ENCODE measurements around a stretch of chr6.

GRCh38 chr6:54255840-54256401, 52.3 kb upstream of the TINAG start:
- RAMPAGE, total RNA = no peak

- RAMPAGE, total RNA = no peak
Measured at GRCh38 chr6:54718413-54719227, 128.0 kb upstream of the FAM83B start.

DNA sequence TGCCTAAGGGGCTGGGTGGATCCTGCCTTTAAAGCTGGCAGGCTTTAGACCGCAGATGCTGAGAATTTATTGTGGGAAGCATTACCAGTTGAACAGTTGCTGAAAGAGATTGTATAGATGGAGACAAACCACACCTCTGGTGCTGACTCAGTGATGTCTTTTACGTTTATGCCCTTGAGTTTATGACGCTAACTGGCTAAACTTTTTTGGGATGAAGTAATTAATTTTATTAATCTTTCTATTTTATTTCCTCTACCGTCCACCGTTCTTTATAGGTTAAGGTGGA, 1.7 kb downstream of the FAM83B start:
- RAMPAGE, total RNA = no peak

DNA sequence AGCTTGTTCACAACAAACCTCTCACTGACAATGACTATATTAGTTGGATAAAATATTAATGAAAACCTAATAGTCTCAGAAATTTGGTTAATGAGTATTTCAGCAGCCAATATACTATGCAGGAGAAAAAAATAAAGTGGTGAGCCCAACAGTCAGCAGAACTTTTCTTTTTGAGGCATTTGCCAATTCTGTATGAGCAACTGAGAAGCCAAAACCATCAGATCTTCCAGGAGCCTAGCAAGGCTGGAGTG, 6.3 kb downstream of the HMGCLL1 start:
- RAMPAGE, total RNA = no peak

DNA sequence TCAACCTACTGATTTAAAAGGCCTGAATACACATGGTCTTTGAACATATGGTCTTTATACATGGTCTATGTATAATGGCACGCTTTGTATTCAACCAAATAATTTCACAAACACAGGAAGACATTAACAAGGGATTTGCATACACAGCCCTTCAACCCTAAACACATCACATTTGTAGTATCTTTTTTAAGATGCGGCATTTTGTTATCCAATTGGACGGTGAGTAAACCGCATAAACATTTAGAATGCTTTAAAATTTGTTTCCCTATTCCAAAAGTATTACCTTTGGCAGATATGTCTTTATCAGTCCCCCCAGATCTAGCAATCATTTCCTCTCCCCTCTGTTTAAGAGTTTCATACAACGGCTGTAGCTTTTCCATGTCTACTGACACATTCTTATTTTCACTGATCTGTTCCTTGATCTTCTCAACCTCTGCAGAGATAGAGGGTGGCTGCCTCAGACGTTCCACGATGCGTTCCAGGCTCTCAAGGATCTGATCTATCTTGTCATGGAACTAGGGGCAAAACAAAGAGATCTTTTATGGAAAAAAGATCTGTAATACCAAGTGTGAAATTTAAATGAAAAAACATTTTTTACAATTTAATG, 262.1 kb upstream of the COL21A1 start:
- RAMPAGE, total RNA = no peak

- RAMPAGE, total RNA = no peak
Measured at GRCh38 chr6:56514451-56514861, 267.1 kb upstream of the COL21A1 start.

DNA sequence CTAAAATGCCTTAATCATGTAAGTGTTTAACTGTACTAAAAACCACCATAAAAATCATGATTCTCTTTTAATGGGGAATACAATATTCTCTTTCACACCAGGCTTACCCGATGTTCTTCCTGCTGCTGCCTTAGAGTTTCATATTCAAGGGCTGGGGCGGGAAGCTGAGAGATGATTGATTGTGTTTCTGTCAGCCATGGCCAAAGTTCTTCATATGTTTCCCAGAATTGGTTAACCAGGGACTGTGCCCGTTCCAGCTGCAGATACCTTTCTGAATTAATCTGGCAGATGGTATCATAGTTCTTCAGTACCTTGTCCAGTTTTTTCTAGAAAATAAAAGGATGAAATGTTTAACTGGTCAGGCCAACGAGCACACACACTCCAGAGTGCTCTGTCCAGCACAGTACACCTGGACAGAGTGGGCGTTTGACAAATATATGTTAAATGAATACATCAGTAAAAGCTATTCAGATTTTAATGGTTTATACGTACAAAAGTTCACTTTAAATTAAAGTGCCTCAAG, 268.0 kb upstream of the COL21A1 start:
- RAMPAGE, total RNA = no peak

GRCh38 chr6:56538522-56538727, 291.0 kb upstream of the COL21A1 start:
- RAMPAGE, total RNA = no peak

DNA sequence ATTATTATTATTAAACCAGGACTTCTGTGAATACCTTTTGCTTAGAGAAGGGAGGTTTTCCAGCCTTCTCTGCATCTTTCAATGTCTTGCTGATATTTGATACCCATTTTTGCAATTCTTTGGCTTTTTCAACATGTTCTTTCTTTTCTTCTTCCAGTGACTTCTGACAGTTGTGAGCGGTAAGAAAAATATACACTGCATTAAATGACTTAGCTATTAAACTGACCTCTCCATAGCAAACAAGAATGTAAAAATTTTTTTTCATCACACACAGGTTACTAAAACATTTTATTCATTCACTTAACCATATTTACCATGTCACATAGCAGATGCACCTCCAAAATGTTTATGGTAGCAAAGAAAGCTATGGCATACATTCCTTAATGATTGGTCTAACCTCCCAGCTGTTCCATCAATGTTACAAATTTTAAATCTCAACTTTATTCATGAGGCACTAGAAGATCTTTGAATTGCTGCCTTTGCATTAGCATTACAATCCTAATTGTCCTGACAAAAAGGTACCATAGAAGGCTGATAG, 340.2 kb downstream of the DST start:
- RAMPAGE, total RNA = no peak

- RAMPAGE, total RNA = no peak
Measured at GRCh38 chr6:56772843-56773273, 181.8 kb downstream of the DST start.

DNA sequence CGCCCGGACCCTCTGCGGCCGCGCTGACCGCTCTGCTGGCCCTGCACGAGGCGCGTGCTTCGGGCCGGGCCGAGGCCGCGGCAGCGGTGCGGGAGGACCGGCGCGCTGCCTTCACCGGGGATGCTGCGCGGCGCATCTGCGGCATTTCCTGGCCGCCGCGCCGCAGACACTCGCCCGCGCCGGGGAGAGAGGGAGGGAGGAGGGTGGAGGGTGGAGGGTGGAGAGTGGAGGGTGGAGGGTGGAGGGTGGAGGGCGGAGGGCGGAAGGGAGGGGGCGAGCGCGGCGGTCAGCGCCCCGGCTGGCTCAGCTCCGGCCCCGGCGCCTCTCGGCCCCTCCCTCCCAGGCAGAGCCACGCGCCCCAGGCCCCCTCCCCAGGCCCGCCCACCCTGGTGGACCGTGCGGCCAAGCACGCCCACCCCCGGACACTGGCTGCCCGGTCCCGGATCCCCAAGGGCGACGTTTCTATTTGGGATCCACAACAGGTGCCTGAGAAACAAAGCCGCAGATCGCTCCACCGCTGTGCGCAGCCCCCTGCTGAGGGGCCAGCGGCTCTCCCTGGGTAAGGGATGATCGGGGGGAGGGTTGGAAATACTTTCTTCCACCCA, 111.0 kb downstream of the DST start:
- RAMPAGE, total RNA = no peak

GRCh38 chr6:57100711-57101488, 10.9 kb downstream of the ZNF451 start:
- RAMPAGE, total RNA = no peak

DNA sequence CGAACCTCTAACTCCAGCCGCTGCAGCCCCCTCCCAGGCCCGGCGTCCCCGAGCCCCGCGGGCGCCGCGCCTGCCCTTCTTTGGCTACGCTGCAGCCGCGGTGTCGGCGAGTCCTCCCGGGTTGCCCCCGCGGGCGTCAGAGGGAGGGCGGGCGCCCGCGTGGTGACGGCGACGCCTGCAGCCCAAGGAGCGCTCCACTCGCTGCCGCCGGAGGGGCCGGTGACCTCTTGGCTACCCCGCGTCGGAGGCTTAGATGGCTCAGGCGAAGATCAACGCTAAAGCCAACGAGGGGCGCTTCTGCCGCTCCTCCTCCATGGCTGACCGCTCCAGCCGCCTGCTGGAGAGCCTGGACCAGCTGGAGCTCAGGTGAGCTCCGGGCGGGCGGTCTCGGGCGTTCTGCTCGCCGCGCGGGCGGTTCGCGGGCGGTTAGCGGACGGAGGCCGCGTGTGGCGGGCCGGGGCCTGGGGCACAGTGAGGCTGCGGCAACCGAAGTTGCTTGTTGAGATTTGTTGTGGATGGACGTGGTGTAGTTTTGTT, 387 bp downstream of the BAG2 start:
- RAMPAGE, total RNA = start-site peak on the plus strand centred at position 212 of the sequence, 100 bp wide, 18 and 14 reads in 2 replicates

- RAMPAGE, total RNA = no peak
Measured at GRCh38 chr6:57175348-57175905, 3.3 kb downstream of the BAG2 start.

- RAMPAGE, total RNA = no peak
Measured at GRCh38 chr6:57432278-57432706, 114.9 kb downstream of the PRIM2 start.

DNA sequence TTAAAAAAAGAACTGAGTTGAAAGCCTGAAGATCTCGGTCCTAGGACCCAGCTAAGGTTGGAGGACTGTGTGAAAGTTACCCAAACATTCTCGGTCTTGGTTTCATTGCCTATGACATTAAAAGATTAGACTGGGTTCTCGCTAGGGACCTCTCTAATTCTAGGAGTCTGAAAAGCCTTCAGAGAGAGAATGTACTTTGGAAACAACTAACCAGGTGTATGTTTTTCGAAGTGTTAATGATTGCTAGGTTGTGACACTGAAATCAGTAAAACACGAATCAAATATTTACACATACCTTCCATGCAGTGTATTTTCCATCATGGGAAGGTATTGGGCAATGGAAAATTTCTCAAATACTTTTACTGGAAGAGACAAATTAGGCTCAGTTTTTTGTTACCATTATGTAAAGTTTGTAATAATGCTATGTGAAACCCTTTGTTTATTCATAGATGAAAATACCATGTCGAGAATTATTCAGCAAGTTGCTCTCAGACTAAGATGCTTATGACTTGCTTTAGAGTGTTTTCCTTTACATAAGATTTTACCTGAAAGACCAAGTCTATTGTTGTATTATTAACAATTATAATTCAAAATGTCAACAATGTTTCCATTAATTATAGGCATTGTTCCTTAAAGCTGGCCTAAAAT, 113.6 kb upstream of the PTP4A1 start:
- RAMPAGE, total RNA = no peak

GRCh38 chr6:63509687-63510106, 62.6 kb upstream of the PTP4A1 start:
- RAMPAGE, total RNA = no peak

- RAMPAGE, total RNA = no peak
Measured at GRCh38 chr6:63521532-63522316, 50.6 kb upstream of the PTP4A1 start.

- RAMPAGE, total RNA = no peak
Measured at GRCh38 chr6:63560940-63561220, 11.4 kb upstream of the PTP4A1 start.

DNA sequence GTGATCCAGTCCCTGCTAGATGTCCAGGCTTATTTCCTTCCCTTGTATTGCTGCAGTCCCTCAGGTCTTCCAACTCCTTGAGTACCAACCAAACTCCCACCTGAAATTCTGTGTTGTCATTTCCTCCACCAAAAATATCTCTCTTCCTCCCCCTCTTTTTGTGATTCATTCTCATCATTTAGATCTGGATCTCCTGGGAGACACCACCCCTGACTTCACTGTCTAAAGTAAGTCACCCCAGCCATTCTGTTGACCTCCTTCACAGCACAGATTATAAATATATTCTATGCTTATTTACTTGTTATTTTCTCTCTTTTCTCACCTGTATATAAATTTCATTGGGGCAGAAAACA, 9.0 kb upstream of the PTP4A1 start:
- RAMPAGE, total RNA = no peak

Measured in foreskin keratinocyte (primary cell).